Measurements from ENCODE around the gene TMOD4.

- PRO-cap, result bidirectional peak, plus-strand start at chr1:150281864, minus-strand start at chr1:150281784; bidirectional peak, plus-strand start at chr1:150281978, minus-strand start at chr1:150281891; unidirectional peak, minus-strand start at chr1:150282167; bidirectional peak, plus-strand start at chr1:150282566, minus-strand start at chr1:150282298
Observed at GRCh38 chr1:150281565-150282433, 555 bp upstream of the CIART start.

GRCh38 chr1:150410683-150411321 lies 46.9 kb downstream of the RPRD2 start:
- PRO-cap, result no peak

DNA sequence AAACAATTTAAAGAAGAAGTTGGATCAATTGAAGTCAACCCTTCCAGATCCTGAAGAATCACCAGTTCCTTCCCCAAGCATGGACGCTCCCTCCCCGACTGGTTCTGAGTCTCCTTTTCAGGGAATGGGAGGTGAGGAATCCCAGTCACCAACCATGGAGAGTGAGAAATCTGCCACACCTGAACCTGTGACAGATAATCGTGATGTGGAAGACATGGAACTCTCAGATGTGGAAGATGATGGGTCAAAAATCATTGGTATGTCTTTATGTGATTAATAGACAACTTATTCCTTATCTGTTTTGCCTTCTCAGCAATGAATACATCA lies 29.9 kb upstream of the TARS2 start:
- PRO-cap, result no peak

DNA sequence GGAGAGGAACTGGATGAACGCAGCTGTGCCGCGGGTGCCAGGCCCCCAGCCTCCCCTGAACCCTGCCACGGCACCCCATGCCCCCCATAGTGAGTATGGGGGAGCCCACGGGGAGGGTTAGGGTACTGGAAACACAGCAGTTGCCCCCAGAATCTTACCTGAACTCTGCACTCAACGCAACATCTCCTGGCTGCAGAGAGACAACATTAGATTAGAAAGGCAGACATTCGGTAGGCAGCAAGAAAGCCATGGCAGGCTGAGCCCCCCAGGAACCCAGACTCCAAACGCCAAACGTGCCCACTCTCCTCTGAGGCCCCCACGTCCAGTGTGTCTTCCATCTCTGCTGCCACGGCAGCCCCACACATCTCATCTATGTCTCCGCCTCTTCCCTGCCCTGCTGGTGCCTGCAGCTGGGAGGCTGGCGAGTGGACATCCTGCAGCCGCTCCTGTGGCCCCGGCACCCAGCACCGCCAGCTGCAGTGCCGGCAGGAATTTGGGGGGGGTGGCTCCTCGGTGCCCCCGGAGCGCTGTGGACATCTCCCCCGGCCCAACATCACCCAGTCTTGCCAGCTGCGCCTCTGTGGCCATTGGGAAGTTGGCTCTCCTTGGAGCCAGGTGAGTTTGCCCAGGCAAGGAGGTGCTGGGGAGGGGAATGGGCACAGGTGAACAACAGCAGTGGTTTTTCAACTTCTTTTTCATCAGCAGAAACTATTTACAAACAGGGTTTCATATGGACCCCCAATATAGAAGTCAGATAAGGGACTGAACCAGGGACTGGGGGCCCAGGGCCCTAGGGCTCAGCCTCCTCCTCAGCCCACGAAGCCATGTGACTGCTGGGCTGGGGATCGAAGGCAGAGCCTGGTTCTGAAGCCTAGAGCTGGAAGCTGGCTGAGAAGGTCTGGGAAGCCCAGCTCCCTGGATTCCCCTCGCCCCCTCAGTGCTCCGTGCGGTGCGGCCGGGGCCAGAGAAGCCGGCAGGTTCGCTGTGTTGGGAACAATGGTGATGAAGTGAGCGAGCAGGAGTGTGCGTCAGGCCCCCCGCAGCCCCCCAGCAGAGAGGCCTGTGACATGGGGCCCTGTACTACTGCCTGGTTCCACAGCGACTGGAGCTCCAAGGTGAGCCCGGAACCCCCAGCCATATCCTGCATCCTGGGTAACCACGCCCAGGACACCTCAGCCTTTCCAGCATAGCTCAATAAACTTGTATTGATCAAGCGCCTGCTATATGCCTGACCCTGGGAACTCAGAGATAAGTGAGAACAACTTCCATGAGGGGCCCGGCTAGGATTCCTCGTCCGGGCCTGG lies 8.8 kb downstream of the ADAMTSL4 start:
- PRO-cap, result no peak

DNA sequence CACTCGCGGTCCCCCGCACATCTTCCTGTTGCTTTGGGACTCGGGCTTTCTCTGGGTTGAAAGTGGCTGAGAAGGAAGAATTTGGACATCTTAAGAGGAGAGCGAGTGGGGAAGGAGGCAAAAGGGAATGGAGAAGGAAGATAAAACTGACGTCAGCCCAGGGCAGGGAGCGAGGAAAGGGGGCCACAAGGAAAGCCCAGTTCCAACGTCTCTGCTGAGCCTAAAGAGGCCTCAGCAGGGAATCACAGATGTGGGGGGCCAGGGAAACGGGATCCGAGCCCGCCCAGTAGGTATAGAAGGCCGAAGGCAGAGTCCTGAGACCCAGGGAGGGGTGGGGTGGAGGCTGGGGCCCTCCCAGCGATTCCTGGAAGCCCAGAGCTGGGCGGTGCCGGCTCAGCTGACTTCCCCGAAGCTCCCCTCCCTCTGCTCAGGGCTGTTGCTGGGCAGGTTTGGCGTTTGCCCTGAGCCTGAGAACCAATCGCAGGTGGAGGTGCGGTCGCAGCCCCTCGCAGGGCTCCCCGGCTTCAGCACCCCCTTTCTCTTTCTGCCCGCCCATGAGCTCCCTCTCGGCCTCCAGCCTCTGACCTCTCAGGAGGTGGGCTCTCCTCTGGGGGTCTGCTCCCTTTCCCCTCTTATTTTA lies 12.7 kb downstream of the ADAMTSL4 start:
- PRO-cap, result bidirectional peak, plus-strand start at position 477 of the sequence, minus-strand start at position 316 of the sequence

DNA sequence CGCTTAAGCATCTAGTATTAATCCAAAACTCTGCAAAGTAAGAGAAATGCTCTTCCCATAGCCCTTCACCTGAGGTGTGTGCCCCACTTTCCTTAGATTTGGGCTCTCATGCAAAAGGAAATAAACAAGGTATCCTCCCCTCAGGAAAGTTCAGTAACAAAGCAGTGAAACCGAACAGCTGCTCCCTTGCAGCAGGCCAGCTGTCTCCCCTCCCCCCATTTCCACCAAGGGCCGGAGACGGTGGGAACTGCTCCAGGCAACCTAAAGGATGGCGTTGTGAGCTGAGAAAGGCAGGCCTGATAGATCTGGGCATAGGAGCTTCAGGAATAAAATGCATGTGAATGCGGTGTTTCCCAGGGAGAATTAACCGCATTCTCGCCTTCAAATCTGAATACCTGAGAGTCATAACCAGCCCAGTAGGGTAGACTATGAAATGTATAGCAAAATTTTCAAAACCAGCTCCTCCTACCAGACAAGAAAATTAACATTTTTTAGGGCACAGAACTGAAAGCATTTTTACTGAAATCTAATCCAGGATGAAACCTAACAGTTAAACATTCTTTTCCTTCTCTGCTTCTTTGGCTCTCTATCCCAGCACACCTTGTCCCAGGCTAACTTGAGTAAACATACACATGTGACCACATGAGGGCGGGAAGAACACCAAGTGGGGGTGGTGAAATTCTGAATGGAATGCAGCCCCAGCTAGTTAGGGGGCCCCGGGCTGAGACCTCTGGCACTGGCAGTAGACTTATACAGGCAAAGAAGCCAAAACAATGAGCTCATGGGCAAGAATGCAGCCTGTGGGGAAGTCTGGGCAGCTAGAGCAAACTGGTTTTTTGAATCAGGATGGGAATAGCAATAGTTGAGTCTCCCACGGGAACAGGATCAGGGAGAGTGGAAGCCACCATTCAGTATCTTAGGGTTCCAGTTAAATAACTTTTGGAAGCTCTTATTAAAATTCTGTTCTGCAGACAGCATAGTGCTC lies 11.5 kb downstream of the MCL1 start:
- PRO-cap, result bidirectional peak, plus-strand start at position 264 of the sequence, minus-strand start at position 212 of the sequence

DNA sequence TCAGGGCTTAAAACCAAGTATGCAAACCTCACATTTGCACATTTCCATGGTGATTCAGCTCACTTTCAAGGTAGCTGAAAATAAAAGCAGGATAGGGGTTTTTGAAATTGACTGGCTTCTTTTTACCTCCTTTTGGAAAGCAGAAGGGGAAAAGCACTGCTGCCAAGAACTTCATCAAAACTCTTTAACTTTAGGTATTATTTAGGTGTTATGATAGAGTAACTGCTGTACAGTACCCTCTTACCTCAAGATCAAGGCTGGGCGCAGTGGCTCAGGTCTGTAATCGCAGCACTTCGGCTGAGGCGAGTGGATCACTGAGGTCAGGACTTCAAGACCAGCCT lies 6.0 kb downstream of the MCL1 start:
- PRO-cap, result unidirectional peak, minus-strand start at position 183 of the sequence

- PRO-cap, result bidirectional peak, plus-strand start at chr1:150620190, minus-strand start at chr1:150619932
Observed at GRCh38 chr1:150619143-150620498, 9.8 kb downstream of the ENSA start.

GRCh38 chr1:150874665-150875257 lies 1.6 kb downstream of the ARNT start:
- PRO-cap, result no peak

GRCh38 chr1:150929640-150930342 lies 3.6 kb downstream of the SETDB1 start:
- PRO-cap, result no peak

DNA sequence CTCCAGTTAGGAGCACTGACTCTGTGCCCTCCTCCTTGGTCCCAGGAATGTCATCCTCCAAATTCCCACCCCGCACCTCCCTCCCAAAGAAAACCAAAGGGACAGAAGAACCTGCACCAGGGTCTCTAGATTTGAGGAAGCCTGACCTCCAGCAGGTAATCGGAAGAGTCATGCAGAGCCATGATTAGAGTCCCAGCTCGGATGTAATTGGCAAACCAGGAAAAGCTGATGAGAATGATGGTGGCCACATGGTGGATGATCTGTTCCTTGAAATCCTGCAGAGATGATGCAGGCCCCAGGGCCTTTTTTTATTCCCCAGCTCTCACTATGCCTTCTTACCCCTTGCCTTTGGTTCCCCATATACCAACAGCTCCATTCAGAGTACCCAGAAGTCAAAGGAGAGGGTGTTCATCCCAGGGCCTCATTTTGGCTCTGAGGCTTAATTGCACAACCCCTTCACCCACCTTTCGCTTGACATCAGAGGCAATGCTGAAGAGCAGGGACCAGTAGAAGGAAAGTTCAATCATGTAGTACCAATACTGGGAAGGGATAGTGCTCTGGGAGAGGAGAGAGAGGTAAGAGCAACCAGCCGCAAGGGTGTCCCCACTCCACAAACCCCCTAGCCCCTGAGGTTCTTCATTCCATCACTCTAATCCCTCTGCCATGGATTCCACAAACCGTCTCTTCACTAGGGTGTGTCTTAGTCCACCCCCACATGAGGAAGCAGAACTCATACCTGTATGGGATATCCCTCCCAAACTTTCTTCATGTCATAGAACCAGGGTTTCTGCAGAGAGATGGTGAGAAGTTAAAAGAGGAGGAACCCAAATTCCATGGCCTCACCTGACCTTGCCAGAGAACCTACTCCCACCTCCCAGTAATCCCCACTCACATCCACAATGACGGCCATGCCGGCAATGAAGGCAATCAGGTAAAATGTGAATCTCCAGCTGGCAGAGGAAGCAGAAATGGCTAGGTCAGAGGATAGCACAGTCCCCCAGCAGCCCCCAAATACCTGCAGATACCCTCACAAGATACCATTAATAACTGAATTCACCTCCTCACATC lies 7.4 kb downstream of the CERS2 start:
- PRO-cap, result no peak

- PRO-cap, result no peak
Observed at GRCh38 chr1:150973457-150973664, 1.3 kb downstream of the CERS2 start.

DNA sequence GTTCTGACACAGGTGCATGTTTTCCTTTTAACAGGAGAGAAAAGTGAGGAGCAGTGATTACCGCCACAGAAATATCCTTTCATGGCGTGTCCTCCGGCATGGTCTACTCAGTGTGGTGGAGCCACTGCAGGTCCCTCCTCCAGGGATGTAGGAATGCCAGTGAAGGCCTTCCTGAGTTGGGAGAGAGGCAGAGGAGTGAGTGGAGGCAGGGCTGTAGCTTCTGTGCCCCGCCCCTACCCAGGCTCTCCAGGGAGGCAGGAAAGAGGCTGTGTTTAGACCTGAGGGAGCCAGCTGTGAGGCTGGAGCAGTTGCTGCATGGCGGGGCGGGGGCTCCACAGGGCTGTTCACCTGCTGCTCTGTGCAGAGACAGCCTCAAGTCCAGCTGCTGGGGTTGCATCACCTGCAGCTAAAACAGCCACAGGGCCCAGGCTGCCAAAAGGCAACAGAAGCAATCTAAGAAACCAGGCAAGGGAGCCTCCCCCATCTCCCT lies 904 bp upstream of the ANXA9 start:
- PRO-cap, result no peak

GRCh38 chr1:151052334-151053273 lies 5.1 kb downstream of the C1orf56 start:
- PRO-cap, result no peak

DNA sequence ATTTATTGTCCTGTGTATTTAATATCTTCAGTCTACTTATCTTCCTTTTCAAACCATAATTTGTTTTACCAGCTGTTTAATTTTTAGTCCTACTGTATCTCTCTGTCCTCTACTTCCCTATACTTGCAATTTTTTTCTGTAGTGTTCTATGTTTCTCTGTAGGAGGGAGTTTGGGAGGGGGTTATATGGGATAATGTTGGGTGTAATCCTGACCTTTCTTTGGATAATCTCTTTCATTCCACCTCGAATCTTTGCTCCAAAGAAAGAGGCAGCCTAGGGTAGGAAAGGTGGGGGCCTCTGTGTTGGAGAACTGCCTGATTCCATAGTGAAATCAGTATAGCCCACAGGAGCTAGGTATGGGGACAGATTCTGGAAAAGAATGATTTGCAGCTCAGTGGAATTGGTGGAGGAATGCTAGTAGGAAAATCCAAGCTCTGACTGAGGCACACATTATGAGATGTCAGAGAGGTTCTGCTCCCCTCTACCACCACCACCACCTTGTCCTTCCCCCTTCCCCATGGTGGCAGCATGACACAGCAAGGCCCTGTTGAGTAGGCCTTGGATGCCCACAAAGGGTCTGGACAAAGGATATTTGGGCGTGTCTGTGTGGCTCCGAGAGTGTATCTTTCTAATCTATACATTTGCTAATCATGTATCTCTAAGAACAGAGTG lies 739 bp downstream of the MLLT11 start:
- PRO-cap, result no peak

DNA sequence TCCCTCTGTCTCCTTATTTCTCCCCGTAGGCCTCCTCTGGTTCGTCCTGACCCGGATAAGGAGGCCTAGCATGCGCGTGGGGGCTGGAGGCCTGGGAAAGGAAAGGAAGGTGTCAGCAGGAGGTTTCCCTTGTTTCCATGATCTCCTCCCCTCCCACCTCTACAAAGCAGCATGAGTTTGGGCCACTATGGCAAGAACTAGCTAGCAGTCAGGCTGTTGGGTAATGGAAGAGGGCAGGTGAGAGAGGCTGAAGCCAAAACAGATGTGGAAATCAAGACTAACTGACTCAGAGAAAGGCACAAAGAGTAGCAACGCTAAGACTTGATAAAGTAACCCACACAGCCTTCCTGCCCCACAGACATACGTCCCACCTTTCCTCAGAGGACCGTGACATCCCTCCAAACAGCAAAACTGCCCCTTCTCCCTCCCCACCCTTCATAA lies 753 bp upstream of the SEMA6C start:
- PRO-cap, result no peak

GRCh38 chr1:151175828-151176330 lies at the start of gene TMOD4:
Gene TMOD4 (minus strand): TSS chr1:151175981.
- PRO-cap, result no peak

- PRO-cap, result no peak
Observed at GRCh38 chr1:151265322-151265795, 10.8 kb downstream of the PSMD4 start.

DNA sequence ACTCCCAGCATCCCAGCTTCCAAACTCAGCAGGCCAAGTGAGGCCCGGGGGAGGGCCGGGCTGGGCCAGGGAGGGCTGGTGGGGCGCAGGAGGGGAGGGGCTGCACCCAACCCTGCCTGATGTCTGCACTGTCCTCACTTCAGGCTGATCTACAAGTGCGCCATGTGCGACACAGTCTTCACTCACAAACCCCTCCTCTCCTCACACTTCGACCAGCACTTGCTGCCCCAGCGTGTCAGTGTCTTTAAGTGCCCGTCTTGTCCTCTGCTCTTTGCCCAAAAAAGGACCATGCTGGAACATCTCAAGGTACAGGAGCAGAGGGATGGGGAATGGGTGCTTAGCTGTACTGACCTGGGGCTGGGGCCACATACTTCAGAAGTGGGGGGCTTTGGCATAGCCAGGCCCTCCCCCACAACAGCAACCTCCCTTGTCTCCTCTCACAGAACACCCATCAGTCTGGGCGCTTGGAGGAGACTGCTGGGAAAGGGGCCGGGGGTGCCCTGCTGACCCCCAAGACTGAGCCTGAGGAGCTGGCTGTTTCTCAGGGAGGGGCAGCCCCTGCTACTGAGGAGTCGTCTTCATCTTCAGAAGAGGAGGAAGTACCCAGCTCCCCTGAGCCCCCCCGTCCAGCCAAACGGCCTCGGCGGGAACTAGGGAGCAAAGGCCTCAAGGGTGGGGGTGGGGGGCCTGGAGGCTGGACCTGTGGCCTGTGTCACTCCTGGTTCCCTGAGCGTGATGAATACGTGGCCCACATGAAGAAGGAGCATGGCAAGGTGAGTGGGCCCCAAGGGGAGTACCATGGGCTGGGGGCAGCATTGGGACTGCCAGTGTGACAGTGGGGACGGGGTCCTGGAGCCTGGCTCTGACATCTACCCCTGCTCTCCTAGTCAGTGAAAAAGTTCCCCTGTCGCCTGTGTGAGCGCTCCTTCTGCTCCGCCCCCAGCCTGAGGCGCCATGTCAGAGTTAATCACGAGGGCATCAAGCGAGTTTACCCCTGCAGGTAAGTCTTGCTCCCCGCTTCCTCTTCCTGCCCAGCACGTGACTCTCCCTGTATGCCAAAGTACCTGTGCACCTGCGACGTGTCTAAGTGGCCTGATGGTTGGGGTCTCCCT lies 7.5 kb downstream of the ZNF687 start:
- PRO-cap, result no peak

- PRO-cap, result no peak
Observed at GRCh38 chr1:151313718-151314730, 13.2 kb downstream of the PI4KB start.

Measured in mucosa of descending colon (tissue), 1 donor.